Esophagus muscularis mucosa (tissue), 4 donors: Measurements from ENCODE around the gene ADCYAP1.

GRCh38 chr18:196471-196901 is 38.1 kb downstream of the USP14 start:
- PRO-cap = no peak
- RAMPAGE, long total RNA, 4 experiments = no peak in any of the 4 experiments

- PRO-cap = no peak
- RAMPAGE, long total RNA, 4 experiments = no peak in any of the 4 experiments
These were observed 14.8 kb upstream of the COLEC12 start for GRCh38 chr18:515108-515911.

GRCh38 chr18:681301-681847 is 23.9 kb downstream of the TYMS start:
- PRO-cap = no peak
- RAMPAGE, long total RNA, 4 experiments = no peak in any of the 4 experiments

GRCh38 chr18:904687-905132 is at the start of gene ADCYAP1:
TSS of gene ADCYAP1 (plus strand) at chr18:904871.
- PRO-cap = no peak
- RAMPAGE, long total RNA, 4 experiments = no peak in any of the 4 experiments

- PRO-cap = no peak
- RAMPAGE, long total RNA, 4 experiments = start-site peak on the plus strand in 1 of 4 experiments, at chr18:907741-907816 at its widest, 7 reads per replicate
These were observed 2.7 kb downstream of the ADCYAP1 start for GRCh38 chr18:907136-908019.

- PRO-cap = no peak
- RAMPAGE, long total RNA, 4 experiments = start-site peak on the plus strand in 1 of 4 experiments, at chr18:976666-976691 at its widest, 5 reads per replicate
These were observed 71.9 kb downstream of the ADCYAP1 start for GRCh38 chr18:976193-977318.

- PRO-cap = no peak
- RAMPAGE, long total RNA, 4 experiments = no peak in any of the 4 experiments
These were observed 268.3 kb downstream of the METTL4 start for GRCh38 chr18:2302639-2303770.

GRCh38 chr18:2424310-2424883 is 146.9 kb downstream of the METTL4 start:
- PRO-cap = no peak
- RAMPAGE, long total RNA, 4 experiments = no peak in any of the 4 experiments

GRCh38 chr18:2697758-2698113 is 42.2 kb downstream of the SMCHD1 start:
- PRO-cap = no peak
- RAMPAGE, long total RNA, 4 experiments = no peak in any of the 4 experiments

DNA sequence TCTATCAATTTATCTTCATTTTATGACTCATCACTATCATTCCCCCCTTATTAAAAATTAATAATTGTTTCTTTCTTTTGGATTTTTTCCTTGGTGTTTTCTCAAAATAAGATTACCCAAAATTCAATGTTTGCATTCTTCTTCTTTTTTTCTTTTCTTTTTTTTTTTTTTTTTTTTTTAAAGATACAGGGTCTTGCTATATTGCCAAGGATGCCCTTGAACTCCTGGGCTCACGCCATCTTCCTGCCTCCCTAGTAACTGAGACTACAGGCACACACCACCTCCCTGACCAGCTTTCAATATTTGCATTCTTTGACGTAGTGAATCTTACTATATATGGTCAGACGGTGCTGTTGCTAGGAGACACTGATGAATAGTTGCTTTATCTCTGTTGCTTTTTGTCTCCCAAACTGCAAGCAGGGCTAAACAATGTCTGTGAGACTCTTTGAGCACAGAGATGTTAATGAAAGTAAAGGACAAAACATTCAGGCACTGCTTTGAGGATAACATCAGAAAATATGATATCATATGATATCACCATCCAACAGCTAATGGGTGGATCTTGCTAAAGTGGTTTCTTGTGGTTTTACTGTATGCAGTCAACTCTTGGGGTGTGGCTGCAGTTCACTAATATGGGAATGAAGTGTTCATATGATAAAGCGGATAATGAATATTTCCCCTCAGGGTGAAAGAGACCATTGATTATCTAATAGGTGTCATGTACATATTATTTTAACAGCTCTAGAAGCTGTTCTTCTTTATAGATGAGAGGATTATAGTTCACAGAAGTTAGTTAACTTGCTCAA is 42.9 kb downstream of the EMILIN2 start:
- PRO-cap = no peak
- RAMPAGE, long total RNA, 4 experiments = no peak in any of the 4 experiments

DNA sequence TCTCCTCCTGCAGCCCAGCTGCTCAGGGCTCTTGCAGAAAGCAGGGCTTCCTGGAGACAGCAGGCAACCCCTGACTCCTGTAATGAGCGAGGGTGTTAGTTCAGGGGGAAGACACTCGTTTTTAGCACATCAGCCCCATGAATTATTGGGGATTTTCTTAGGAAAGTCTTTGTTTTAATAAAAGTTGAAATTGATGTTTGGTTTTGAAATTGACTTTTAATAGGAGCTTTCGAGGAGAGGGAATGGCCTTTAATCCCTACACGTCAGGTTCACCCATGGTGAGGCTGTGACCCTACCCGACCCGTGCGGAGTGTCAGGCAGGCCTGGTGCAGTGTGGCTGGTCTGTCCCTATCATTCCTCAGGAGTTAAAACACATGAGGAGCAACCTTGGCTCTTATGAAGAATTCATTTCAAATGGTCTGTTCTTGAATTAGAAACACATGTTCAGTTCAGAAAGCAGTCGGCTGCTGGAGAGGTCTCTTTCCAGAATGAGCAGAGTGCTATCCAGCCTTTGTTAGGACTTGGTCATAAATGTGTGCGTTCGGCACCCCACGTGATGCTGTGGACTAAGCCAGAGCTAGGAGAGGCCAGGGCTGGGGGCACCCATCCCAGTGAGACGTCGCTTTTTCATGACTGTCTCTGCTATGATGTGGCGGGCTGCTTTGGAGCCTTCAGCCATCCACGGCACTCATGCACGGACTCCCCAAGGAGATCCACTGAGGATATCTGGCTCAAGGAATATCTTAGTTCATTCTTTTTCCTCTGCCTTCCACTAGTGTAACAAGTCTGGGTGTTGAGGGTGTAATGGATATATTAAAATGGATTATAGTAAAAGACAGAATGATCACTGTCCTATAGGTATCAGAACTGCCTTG is 54.7 kb downstream of the EMILIN2 start:
- PRO-cap = unidirectional peak, plus-strand start at position 447 of the sequence
- RAMPAGE, long total RNA, 4 experiments = no peak in any of the 4 experiments

GRCh38 chr18:2913246-2913955 is 66.6 kb downstream of the EMILIN2 start:
- PRO-cap = no peak
- RAMPAGE, long total RNA, 4 experiments = no peak in any of the 4 experiments

GRCh38 chr18:2967345-2967731 is 45.6 kb downstream of the LPIN2 start:
- PRO-cap = no peak
- RAMPAGE, long total RNA, 4 experiments = no peak in any of the 4 experiments

GRCh38 chr18:3114088-3114566 is 101.2 kb upstream of the LPIN2 start:
- PRO-cap = no peak
- RAMPAGE, long total RNA, 4 experiments = no peak in any of the 4 experiments

DNA sequence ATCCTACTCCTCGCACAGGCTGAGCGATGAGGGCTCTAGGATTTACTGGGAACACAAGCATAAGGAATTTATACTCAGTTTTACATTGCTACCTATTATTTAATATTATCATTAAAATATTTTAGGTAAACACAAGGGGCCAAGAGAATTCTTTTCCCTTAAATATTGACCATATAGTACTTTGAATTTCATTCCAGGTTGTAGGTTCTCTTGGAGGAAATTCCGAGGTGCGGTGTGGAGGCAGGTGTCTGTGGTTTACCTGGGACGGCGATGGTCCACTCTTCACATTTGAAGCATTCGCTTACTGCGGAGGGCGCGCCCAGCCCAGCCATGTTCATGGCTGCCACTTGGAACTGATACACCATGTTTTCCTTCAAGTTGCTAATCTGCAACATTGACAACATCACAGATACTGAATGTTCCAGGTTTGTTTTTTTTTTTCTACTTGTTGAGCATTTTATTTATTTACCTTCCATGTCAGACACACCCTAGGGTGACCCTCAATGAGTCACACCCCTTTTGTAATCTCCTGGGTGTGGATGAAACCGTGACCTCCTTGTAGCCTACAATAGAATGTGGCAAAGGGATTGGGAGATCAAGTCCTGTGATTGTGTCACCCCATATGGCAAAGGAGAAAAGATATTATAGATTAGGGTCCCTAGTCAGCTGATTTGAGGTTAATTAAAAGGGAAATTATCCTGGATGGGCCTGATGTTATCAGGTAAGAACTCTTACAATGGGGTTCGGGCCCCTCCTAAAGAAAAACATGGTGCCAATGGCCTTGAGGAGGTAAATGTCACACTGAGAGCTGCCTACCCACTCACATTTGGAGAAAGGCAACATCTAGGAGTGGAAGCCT is 99.9 kb downstream of the MYOM1 start:
- PRO-cap = no peak
- RAMPAGE, long total RNA, 4 experiments = no peak in any of the 4 experiments

GRCh38 chr18:3214556-3215253 is 5.1 kb downstream of the MYOM1 start:
- PRO-cap = no peak
- RAMPAGE, long total RNA, 4 experiments = no peak in any of the 4 experiments

DNA sequence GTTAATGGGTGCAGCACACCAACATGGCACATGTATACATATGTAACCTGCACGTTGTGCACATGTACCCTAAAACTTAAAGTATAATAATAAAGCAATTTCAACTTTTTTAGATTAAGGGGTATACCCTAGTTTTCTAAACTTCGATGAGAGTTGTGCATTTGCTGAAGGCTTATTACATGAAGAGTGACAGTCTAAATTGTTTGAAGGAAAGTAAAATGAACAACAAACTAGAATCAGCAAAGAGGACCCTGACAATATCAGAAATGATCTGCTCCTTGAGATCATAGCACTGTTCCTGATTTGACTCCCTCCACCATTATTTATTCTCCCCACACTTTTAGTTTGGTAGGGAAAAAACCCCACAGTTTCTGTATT is 2.5 kb downstream of the MYL12A start:
- PRO-cap = no peak
- RAMPAGE, long total RNA, 4 experiments = no peak in any of the 4 experiments

GRCh38 chr18:3447019-3447322 is 3.0 kb upstream of the TGIF1 start:
- PRO-cap = no peak
- RAMPAGE, long total RNA, 4 experiments = no peak in any of the 4 experiments

- PRO-cap = no peak
- RAMPAGE, long total RNA, 4 experiments = no peak in any of the 4 experiments
These were observed 8.7 kb downstream of the TGIF1 start for GRCh38 chr18:3458461-3459350.

GRCh38 chr18:3603405-3604412 is 153.7 kb downstream of the TGIF1 start:
- PRO-cap = bidirectional peak, plus-strand start at chr18:3603644, minus-strand start at chr18:3603480
- RAMPAGE, long total RNA, 4 experiments = start-site peak on the plus strand in 1 of 4 experiments, at chr18:3603703-3603779 at its widest, 21 reads per replicate